ENCODE measurements around a stretch of chr9.

DNA sequence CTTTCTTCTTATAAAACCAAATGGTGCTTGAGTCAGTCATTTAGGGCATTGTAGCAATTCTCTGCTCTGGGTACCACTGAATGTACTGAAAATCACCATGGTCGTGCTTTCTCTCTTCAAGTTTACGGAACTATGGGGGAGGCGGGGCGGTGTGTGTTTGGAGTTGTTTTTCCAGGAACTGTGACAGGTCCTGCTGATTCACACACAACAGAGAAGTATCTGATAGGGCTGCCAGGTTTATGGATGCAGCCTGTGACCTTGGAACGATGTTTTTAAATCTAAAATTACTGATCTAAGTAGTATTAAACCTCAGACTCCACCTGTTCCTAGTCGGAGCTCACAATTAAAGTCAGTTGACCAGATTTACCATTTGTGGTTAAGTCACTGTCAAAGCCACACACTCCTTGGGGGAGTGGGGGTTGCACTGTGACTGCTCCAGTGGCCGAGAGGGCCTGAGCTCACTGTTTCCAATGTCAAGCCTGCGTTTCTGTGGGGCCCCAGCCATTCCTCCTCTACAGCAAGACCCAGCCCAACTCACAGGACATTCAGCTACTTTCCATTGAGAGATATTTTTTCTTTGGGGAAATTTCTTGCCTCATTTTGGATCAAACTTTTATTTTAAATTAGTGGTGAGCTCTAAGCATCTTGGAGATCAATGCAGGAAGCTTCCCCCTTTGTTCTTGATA, 44.4 kb downstream of the GADD45G start:
- RRBS: no CpG with 5 or more reads among the region's 8 CpGs

- RRBS: no CpG with 5 or more reads among the region's 13 CpGs
Measured at GRCh38 chr9:89674553-89675388, 70.0 kb downstream of the GADD45G start.

GRCh38 chr9:89750367-89750616, 145.5 kb downstream of the GADD45G start:
- RRBS: no CpG with 5 or more reads among the region's 4 CpGs

DNA sequence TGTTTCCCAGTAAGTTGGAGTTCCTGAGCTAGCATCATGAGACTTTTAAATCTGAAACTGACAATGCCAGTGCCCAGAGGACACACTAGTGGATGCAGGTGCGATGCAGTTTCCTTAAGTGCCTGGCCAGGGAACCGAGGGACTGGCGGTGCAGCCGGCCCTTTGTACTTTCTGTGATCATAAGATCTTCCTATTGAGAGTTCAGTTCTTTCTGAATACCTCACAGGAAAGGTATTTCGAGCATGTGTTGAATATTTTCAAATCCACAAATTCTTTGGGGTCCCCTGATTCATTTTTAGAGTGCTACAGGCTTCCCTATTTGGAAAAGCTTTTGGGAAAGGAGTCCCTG, 281.4 kb downstream of the GADD45G start:
- RRBS: no CpG with 5 or more reads among the region's 5 CpGs

DNA sequence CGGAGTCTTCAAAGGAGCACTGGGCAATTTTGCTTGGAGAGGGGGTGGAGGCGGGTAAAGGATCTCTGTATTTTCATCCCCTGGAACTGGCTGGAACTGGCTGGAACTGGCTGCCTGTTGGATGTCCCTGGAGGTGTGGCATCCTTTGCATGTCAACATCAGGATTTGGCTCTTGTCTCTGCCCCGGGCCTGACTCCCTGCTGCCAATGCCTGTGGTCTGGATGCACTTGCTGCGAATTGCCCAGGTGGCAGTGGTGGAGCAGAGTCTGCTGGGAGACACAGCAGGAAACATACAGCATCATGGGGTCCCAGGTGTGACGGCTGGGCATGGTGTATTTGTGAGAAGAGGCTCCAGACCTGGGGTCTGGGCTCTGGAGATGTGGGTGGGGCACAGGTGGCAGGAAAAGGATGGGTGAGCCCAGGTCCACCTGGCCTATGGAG, 391.4 kb downstream of the GADD45G start:
- RRBS: no CpG with 5 or more reads among the region's 5 CpGs

- RRBS: no CpG with 5 or more reads among the region's 7 CpGs
Measured at GRCh38 chr9:90827529-90828108, 26.0 kb downstream of the SYK start.

DNA sequence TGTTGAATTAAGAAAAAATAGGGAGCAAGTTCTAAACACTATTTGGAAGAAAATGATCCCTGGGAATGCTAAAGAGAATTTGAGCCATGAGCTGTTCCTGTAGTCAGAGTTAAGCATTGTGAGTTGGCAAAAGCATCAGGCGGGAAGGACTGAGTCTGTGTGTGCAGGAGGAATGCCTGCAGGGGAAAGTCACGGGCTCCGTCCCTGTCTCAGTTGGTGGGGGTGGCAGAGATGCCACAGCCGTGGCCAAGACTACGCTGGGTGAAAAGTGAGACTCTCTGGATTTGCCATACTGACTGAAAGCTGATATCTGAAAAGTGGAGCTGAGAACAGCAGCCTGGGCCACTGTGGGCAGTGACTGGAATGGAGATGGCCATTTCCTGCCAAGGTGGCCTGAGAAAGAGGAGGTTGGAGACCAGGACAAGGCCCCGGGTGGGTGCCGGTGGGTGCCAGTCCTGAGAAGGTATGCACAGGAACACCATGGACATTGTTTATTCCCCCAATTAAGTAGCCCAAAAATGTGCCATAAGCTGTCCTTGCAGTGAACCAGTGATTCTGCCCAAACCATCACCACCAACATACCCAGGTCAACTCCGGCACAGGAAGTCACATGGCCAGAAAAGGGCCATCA, 37.2 kb downstream of the SYK start:
- RRBS: no CpG with 5 or more reads among the region's 8 CpGs

GRCh38 chr9:90839733-90840192, 38.1 kb downstream of the SYK start:
- RRBS: 93% methylated on average over 3 of the region's 13 CpGs

DNA sequence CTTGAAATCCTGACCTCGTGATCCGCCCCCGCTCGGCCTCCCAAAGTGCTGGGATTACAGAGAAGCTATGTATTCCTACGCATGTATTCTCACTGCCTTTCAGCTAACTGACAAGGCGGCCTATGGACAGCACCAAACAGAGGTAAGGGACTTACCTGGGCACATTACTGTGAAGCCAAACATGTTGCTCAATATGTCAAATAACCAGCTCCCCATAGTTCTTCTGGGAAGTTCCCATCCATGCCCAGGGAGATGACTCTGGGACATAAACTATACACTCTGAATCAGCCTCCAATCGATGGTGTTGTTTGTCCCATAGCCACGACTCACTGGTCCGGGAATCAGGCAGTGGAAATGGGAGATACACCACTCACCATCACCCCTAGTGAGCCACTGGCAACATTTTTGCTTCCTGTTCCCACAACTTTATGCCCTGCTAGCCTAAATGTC, 114.7 kb downstream of the SYK start:
- RRBS: no CpG with 5 or more reads among the region's 9 CpGs

- RRBS: no CpG with 5 or more reads among the region's 9 CpGs
Measured at GRCh38 chr9:90942554-90943086, 141.0 kb downstream of the SYK start.

DNA sequence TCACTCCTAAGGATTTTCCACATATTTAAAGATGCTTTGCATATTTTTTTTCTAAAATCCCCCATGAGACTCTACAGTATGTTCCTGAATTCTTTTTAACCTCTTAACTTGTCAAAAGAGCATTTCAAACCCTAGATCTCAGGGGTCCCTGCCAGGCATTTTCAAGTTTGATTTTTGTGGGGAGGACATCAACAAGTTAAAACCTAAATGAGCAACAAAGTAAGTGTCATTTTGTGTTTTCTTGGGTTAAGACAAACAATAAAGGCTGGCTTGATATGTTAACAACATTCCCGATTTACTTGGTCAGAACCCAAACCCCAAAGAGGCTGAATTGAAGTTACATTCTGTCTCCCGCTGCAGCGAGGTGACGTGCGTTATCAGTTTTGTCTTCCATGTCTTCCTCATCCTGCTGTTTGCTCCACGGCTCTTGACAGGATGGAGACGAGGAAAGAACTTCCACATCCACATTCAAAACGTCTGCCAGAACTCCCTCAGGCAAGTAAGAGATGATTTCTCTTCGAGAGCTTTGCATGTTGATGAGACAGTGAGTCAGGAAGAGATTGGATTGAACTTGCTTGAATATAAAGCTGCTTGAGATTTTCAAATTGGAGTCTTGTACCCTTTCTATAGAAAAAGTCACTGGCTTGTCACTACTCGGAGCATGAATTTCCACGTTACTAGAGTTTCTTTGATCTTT, 242.7 kb downstream of the AUH start:
- RRBS: no CpG with 5 or more reads among the region's 11 CpGs

DNA sequence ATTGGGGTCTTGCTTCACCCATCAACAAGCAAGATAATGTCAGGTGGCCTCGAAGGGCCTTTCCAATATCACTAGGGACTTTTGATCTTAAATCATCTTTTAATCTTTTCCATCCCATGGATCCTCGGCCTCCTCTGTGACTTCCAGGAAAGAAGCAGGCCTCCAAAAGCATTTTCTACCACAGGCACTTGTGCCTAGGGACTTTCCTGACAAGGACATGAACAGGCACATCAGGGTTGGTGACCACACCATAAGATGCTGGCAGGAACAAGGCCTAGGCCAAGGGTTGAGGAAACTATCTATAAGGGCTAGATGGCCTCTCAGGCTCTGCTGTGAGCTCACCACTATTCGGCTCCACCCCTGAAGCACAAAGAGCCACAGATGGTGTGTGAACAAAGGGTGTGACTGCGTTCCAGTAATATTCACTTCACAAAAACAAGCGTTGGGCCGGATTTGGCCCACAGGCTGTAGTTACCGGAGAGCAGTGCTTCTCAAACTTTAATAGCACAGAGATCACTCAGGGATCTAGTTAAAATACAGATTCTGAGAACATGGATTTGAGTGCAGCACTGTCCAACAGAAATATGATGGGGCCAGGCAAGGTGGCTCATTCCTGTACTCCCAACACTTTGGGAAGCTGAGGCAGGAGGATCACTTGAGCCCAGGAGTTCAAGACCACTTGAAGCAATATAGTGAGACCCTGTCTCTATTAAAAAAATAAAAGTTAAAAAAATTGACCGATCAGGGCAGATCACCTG, 204.8 kb downstream of the AUH start:
- RRBS: no CpG with 5 or more reads among the region's 8 CpGs

- RRBS: no CpG with 5 or more reads among the region's 15 CpGs
Measured at GRCh38 chr9:91163632-91164221, 198.0 kb downstream of the AUH start.

DNA sequence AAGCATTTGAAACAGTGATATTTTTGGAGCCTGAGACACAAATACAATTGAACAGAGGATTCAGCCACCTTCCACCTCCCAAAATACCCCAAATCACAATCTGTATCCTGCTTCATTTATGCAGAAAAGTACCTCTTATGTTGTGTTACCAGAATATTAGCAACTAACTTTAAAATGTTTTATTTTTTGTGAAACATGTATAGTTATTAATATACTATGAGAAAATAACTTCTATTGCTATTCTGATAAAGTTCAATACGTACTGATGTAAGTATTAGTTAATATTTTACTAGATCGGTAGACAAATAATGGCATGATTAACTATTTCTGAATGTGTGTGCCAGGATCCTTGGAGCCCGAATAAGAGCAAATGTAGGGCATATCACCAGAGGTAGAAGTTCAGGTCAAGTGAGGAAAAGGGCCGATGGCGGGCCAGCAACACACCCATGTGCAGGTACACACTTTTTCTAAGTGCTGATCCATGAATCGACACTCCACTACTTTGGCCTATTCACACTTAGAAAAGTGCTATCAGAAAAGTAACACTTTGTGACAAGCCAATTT, 150.5 kb downstream of the AUH start:
- RRBS: no CpG with 5 or more reads among the region's 6 CpGs

DNA sequence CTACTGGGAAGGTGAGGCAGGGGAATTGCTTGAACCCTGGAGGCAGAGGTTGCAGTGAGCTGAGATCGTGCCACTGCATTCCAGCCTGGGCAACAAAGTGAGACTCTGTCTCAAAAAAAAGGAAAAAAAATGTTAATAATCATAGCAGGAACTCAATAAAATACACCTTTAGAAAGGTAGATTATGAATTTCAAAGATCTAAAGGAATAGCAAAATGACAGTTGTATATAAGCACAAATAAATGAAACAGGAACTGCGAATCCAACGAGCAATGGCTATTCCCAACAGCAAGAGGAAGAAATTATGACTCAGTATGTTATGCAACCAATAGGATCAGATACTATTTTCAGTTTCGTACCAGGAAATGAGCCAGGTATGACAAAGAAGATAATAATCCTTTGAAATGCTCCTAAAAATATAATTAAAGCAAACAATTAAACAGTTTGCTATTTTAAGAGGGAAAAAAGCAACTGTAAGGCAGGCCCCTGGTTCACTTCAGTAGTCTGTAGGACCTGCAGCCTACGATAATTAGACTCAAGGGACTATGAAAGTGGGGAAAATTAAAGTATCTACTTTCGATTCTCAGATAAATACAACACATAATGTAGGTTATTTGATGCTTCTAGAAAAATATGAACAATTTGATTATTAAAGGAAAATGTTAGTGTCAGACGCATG, 58.9 kb downstream of the AUH start:
- RRBS: no CpG with 5 or more reads among the region's 7 CpGs

- RRBS: no CpG with 5 or more reads among the region's 3 CpGs
Measured at GRCh38 chr9:91346056-91346571, 15.6 kb downstream of the AUH start.

- RRBS: no CpG with 5 or more reads among the region's 16 CpGs
Measured at GRCh38 chr9:91410231-91411062, 13.2 kb downstream of the NFIL3 start.

DNA sequence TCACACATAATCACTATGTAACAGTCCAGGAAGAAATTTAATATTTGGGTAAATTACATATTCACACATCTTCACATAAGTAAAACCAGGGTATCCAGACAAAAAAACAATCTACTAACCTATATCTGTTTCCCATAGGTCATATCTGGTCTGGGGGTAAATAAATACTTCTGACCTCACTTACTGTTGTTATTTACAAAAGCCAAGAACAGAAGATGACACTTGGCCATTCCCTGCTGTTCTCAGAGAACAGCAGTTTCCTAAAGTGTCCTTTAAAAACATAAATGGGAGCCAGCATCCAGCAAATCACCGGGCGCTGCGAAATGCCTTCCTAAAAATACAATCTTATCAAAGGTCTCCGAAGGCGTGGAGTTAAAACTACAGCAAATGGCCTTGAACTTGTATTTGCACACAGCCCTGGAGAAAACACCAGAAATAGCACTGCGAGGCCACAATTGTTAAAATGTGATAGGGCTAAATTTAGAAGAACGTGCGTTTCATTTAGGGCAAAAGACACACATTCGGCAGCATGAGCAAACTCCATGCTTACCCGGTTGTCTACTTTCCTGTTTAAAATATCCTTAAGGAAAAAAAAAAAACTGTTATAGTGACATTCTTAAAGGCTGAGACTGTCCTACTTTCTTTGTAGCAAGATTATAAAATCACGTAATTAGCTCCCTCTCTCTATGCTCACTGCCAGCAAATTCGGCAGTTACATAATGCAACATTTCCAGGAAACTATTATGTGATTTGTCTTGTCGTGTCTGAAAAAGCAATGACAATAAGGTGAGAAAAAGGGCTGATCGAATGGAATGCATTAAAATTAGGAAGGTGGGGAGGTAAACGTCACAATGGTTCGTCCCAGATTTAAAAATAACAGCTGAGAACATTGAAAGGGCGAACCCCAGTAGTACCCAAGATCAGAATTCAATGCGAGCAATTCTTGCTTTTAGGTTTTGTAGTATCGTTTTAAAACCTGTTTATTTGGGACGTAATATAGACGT, 1.4 kb downstream of the NFIL3 start:
- RRBS: no CpG with 5 or more reads among the region's 21 CpGs

GRCh38 chr9:91945384-91945632, 4.7 kb downstream of the ROR2 start:
- RRBS: no CpG with 5 or more reads among the region's 3 CpGs

- RRBS: 3% methylated on average over 26 of the region's 67 CpGs
Measured at GRCh38 chr9:91948083-91949293, 1.5 kb downstream of the ROR2 start.